Hair follicle dermal papilla cell (primary cell): ENCODE measurements around the gene FUZ.

DNA sequence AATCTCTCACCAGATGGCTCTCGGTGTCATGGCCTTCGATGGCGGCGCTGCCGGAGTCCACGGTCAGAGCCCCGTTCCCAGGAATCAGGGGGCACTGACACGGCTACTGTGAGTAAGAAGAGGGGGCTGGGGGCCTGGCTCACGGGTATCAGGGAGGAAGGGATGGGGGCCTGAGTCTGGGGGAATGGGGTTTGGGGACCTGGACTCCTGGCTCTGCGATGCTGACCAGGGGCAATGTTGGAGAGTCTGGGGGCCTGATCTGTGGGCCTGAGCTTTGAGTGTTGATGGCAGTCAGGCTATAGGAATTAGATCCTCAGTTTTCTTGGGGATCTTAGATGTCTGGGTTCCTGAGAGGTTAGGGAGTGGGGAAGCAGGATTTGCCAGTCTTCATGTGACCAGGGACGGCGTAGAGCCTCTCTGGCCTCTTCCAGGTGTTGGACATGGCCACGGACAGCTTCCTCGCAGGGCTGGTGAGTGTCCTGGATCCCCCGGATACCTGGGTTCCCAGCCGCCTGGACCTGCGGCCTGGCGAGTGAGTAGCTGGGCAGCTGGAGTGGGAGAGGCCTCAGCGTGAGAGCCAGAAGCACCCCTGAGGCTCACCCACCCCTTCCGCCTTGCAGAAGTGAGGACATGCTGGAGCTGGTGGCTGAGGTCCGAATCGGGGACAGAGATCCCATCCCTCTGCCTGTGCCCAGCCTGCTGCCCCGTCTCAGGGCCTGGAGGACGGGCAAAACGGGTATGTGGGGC lies 4.3 kb downstream of the SCAF1 start:
- CAGE, long polyA plus RNA = no peak

GRCh38 chr19:49670055-49670694 lies 4.4 kb downstream of the BCL2L12 start:
- CAGE, long polyA plus RNA = no peak

DNA sequence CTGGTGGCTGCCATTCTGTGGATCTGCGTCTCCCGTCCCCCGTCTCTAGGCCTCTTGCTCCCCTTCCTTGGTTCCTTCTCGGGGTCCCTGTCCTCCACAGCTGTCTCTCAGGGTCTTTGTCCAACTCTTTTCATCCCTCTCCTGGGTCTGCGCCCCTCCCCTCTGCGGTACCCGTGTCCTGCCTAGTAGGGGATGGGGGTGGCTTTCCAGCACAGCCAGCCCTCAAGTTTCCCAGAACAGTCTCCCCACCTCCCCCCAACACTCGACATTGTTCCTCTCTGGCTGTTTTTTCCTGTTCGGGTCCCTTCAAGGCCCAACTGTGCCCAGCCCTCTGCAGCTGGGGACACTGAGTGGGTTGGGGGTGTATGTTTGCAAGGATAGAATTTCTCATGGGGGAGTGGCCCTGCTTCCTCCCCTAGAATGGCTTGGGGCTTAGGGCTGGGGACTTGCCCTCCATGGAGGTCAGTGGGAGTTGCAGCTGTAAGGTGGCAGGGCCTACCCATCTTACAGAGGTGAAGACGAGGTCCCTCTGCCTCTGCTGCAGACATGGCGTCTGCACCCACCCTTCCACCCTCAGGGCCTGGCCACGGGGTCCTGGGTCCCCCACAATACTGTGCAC lies 739 bp upstream of the ADM5 start:
- CAGE, long polyA plus RNA = no peak

DNA sequence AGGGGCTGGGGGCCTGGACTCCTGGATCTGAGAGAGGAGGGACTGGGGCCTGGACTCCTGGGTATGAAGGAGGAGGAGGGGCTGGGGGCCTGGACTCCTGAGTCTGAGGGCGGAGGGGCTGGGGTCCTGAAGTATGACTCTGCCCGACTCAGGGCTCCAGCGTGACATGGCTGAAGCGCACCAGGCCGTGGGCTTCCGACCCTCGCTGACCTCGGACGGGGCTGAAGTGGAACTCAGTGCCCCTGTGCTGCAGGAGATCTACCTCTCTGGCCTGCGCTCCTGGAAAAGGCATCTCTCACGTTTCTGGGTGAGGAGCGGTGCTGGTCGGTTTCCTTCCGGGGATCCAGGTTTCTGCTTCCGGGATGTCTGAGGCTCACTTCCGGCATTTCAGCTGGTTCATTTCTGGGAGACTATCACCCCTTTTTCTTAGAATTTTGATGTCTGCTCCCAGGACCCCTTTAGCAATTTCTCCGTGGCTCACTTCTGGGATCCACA lies 1.2 kb downstream of the CPT1C start:
- CAGE, long polyA plus RNA = no peak

- CAGE, long polyA plus RNA = no peak
Observed at GRCh38 chr19:49803427-49804018, 9.6 kb downstream of the FUZ start.

DNA sequence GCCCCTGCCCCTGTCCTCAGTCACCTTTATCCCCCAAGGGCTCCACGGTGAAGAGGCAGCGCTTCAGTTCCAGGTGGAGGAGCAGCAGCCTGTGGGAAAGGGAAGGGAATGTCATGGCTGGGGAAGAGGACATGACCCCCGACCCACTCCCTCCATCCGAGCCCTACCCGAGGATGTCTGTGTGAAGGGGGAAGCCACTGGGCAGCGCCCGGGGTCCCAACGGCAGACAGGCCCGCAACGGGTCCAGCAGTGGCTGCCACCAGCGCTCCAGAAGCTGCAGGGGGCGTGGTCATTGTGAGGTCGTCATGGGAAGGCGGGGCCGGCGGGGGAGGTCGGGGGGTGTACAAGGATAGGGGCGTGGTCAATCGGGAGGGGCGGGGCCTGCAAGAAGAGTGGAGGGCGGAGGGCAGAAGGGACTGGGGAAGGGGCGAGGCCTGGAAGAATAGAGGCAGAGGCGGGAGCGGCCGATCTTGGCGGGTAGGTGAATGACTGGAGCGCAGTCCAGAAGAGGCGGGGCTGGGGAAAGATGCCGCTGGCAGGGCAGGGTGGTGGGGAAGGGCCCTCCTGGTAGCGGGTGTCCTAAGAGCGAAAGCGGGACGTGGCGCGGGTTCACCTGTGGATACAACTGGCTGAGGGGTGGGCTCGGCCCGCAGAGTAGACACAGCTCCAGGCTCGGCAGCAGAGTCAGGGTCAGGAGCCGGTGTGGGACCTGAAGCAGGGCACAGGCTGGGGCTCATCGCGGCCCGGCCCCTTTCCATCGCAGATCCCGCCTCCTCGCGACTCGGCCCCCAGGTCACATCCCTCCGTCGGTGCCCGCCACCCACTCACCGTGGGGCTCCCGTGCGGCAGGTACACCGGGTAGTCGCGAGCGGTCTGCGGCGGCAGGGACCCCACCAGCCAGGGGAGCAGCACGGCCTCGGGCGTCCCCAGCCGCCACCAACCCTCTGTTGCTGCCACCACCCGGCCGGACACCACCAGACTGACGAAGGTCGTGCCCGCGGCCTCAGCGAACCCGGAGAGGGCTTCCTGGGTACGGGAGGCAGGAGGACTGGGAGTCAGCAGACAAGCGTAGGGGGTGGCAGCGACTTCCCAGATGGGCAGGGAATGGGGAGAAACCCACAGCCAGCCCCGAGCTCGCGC lies 4.2 kb downstream of the FUZ start:
- CAGE, long polyA plus RNA = no peak

DNA sequence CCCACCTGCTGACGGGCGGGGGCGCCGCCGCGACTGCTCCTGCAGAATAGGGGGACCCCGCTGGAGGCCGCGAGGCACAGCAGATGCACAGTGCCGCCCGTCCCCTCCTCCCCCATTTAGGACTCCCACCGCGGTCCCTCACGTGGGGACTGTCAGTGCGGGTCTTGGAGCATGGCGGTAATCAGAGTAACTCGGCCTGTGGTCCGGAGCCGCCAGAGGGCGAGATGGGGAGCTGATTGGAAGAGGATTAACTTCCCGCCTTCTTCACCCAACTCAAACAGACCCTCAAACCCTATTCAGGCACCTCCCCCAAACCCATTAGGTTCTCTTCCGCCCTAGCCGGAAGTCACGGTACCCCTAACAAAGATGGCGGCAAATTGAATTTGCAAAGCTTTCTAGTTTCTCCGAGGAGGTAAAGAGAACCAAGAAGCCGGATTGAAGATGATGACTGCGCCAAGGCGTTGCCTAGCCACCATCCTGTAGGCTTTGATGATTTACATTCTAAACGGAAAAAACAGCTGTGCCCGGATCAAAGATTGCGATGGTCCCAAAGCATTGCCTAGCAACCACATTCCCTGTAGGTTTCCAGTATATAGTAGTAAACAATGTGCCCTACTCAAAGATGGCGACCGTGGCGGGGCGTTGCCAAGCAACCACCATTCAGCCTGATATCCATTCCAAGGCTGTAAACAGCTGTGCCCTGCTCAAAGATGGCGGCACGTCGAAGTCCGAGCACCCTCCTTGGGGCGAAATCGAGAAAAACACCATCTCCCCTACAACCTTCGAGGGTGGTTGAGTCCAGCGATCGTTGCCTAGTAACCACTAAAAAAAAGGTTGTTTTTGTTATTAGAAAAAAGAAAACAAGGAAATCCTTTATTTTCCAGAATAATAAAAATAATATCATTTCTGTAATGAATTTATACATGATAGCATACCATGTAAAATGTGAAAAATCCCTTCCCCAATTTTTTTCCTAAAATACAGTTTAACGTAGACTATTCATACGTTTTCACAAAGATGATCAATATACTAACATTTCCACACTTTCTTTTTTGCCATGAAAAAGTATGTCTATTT lies at the start of gene FUZ:
Gene FUZ (minus strand): TSS at position 302 of the 1,077 bp plus-strand sequence.
- CAGE, long polyA plus RNA = no peak

DNA sequence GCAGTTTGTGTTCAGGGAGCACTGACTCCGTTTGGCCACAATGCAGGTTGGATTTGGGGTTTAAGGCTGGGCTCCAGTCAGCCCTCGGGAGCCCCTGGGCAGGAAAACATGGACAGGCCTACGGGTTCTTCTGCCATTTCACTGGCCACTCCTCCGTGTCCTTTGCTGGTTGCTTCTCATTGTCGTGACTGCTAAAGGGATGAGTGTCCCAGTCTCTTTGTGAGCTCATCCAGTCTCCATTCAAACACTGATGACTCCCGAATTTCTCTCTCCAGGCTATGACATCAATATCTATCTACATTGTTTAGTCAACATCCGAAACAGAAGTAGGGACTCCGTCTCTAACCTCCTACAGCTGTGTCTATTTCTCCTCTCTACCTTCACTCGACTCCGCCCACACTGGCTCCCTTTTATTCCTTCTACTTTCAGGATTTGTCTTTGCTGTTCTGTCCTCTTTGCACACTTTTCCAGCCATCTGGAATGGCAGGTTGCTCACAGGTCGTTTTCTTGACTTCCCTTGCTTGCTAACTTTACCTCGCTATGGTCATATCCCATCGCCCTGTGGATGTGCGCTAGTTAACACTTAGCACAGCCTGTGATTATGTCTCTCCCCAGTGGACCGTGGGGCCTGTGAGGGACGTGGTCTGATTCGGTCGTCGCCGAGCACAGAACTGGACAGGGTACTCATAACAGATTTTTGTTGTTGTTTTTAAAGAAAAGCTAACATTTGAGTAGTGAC lies 17.6 kb downstream of the PNKP start:
- CAGE, long polyA plus RNA = no peak

DNA sequence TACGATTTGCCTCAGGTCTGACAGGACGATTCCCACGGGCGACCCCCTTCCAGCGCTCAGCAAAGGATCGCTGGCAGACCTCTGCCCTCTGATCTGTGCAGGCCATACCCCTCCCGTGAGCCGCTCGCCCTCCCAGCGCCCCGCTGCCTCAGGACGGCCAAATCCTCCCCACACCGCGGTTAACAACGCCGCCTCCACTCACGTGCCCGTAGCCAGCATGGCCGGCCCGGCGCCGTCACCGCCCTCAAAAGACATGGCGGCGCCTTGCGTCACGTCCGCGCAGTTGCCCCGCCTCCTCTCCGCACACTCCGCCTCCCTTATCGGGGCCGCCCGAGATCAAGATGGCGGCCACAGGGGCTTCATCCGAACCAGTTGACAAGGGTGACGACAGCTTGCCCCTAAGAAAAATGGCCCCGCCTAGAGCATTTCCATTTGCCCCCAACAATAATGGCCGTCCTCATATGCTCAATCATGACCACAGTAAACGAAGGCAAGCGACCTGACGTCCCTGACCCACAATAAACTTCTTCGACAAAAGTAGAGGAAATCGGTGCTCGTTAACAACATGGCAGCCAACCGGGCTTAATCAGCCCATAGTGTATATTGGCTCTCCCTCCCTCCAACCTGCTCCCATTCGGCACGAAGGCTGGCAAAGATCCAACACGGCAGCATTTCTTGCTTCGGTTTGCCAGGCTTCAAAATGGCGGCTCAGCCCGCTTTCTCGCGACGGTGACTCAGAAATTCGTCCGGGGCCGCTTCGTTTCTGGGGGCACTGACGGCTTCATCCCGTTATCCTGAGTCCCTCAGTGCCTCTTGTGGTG lies 544 bp downstream of the AKT1S1 start:
- CAGE, long polyA plus RNA = no peak

- CAGE, long polyA plus RNA = no peak
Observed at GRCh38 chr19:49930082-49930375, 725 bp upstream of the NUP62 start.

DNA sequence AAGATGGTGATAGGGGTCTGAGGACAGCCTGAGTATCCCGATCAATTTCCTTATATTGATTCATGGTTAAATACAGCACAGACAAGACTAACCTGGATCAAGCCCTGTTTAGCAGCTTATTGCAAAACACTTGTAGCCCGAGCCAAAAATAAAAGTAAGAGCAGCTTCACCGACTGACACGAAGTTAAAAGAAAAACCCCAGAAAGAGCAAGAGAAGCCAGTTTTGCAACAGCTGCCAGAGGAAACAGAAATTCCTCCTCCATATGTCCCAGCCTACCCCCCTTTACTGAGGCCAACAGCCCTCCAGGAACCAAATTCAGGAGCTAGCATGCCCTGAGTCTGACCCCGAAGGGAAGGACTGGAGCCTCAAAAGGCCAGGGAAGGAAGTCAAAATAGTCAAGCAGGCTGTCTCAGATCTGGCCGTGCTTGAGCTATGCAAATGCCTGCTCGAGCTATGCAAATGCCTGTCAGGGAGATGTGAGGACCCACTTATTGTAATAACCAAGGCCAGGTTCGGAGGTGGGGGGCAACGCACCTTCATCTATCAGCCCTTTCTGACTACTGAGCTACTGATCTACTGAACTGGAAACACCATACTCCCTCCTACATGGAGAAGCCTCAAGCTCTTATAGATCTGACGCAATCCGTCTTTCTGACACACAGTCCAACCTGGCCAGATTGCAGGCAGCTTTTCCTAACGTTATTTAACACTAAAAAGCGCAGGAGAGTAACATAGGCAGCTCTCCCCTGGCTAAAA lies 6.8 kb downstream of the SIGLEC11 start:
- CAGE, long polyA plus RNA = no peak

GRCh38 chr19:49969266-49969717 lies 8.3 kb upstream of the SIGLEC11 start:
- CAGE, long polyA plus RNA = no peak

DNA sequence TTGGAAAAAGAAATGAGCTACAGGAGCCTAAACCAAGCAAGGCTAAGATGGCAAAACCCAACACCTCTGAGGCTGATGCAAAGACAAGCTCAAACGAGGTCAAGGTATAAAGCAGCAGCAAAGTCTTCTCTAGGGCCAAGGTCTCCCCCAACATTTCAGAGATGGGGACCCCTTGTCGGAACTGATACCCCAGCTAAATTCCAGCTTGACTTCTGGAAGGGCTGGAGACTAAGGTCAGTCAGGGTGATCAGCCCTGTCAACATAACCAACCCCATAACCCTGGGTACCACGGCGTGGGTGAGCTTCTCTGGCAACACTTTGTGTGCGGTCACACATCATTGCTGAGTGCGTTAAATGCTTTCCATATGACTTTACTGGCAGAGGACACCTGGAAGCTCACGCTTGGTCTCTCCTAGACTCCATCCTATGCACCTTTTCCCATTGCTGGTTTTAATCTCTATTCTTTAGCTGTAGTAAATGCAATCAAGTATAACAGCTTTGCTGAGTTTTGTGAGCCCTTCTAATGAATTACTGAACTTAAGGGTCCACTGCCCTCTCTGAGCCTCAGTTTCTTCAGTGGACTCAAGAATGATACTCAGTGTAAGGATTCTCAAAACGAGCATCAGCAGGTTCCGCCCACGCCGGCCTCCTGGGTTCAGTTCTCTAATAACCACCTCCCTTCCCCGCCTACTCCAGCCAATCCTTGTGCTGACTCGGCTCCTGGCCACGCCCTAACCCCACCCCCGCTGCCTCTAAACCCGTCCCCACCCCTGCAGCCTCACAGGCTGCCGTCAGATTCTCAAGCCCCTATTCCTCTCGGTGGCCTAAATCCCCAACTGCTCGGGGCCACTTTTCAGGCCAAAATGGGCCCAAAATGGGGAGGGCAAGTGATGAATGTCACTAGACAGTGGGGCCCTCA lies 24.3 kb downstream of the ZNF473 start:
- CAGE, long polyA plus RNA = no peak

GRCh38 chr19:50168697-50169321 lies 5.7 kb upstream of the IZUMO2 start:
- CAGE, long polyA plus RNA = no peak

- CAGE, long polyA plus RNA = no peak
Observed at GRCh38 chr19:50279685-50280431, 49.3 kb downstream of the KCNC3 start.

- CAGE, long polyA plus RNA = no peak
Observed at GRCh38 chr19:50334161-50334571, 5.0 kb upstream of the KCNC3 start.

DNA sequence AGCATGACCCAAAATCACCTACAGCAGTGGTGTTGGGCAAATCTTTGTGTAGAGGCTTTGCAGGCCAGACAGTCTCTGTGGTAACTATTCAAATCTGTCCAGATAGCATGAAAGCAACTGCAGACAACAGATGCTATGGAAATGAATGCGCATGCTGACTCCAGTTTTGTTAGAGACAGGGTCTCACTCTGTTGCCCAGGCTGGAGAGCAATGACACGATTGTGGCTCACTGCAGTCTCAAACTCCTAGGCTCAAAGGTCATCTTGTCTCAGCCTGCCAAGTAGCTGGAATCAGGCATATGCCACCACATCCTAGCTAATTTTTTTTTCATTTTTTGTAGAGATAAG lies 12.1 kb upstream of the KCNC3 start:
- CAGE, long polyA plus RNA = no peak

DNA sequence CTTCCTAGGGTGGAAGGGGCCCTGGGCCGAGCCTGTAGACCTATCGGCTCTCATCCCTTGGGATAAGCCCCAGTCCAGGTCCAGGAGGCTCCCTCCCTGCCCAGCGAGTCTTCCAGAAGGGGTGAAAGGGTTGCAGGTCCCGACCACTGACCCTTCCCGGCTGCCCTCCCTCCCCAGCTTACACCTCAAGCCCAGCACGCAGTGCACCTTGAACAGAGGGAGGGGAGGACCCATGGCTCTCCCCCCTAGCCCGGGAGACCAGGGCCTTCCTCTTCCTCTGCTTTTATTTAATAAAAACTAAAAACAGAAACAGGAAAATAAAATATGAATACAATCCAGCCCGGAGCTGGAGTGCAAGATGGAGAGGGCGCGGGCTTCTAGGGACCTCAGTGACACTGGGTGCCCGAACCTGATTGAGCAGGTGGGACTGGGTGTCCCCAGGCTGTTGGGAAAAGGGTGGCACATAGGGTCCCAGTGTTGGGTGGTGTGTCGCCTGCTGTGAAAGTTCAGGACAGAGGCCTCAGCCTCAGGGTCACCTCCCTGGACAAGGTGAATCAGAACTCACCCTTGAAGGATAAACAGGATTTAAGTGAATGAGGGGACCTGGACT lies 1.4 kb upstream of the POLD1 start:
- CAGE, long polyA plus RNA = no peak

DNA sequence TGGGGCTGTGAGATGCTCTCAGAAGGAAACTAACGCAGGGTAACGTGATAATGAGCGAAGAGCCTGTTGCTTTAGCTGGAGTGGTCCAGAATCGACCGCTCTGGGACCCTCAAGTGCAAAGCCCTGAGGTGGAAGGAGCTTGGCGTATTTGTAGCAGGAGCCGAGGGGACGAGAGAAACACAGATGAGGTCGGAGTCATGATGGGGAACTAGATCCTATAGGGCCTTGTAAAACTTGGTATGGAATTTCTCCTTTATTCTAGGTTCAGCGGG lies 615 bp downstream of the POLD1 start:
- CAGE, long polyA plus RNA = no peak

- CAGE, long polyA plus RNA = no peak
Observed at GRCh38 chr19:50482016-50483505, 5.9 kb upstream of the GARIN5A start.